UCH-1 (cell line): ENCODE measurements around a stretch of chr22.

GRCh38 chr22:45546897-45547484 lies 44.3 kb downstream of the FBLN1 start:
- RRBS, result 97% methylated on average over 5 of the region's 19 CpGs

GRCh38 chr22:45555035-45555527 lies 52.4 kb downstream of the FBLN1 start:
- RRBS, result no CpG with 5 or more reads among the region's 14 CpGs

GRCh38 chr22:45588122-45588497 lies 83.5 kb upstream of the ATXN10 start:
- RRBS, result no CpG with 5 or more reads among the region's 6 CpGs

DNA sequence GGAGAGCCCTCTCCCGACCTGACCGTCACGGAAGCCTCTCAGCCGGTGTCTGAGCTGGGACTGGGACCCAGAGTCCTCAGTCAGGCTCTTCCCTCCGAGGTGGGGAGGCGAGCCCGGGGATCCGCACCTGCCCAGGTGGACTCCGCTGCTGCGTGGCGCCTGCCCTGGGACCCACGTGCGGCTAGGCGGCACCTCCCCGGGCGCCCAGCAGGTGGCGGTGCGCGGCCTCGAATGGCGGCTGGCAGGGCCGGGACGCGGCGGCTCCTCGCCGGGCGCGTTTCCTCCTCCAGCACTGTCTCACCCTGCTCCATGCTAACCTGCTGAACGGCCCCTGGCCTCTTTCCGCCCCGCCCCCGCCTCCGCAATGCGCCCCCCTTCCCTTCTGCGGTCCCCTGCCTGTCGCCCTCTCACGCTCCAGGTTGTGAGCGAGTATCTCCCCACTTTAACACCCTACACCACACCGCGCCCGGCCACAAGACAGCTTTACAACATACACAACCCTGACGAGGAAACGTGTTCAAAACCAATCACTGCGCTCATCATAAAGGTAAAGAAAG lies 26.0 kb upstream of the ATXN10 start:
- RRBS, result 3% methylated on average over 20 of the region's 45 CpGs

GRCh38 chr22:45790703-45791041 lies 119.0 kb downstream of the ATXN10 start:
- RRBS, result no CpG with 5 or more reads among the region's 3 CpGs

GRCh38 chr22:45863943-45864695 lies 112.8 kb downstream of the WNT7B start:
- RRBS, result 10% methylated on average over 3 of the region's 16 CpGs

DNA sequence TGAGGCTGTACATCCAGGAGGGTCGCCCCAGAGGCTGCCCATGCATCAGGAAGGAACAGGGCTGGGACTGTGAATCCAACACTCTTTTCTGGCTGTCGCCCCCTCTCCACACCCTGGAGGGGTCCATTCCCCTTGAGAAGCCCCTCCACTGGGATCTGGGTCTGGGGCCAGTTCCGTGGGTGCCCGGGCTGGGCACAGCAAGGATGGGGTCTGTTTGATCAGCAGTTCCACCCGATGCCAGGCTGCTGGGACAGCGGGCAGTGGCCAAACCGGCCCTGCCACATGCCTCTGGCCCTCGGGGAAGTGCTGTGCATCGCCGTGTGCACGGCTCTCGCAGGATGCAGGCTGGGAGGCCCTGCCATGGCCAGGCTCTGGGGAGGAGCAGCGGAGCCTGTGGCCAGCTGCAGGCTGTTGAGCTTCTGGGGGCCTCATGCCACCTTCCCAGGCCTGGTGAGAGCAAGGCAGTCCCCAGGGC lies 57.5 kb downstream of the WNT7B start:
- RRBS, result 50% methylated on average over 3 of the region's 13 CpGs

GRCh38 chr22:45955093-45955489 lies 21.9 kb downstream of the WNT7B start:
- RRBS, result no CpG with 5 or more reads among the region's 13 CpGs

DNA sequence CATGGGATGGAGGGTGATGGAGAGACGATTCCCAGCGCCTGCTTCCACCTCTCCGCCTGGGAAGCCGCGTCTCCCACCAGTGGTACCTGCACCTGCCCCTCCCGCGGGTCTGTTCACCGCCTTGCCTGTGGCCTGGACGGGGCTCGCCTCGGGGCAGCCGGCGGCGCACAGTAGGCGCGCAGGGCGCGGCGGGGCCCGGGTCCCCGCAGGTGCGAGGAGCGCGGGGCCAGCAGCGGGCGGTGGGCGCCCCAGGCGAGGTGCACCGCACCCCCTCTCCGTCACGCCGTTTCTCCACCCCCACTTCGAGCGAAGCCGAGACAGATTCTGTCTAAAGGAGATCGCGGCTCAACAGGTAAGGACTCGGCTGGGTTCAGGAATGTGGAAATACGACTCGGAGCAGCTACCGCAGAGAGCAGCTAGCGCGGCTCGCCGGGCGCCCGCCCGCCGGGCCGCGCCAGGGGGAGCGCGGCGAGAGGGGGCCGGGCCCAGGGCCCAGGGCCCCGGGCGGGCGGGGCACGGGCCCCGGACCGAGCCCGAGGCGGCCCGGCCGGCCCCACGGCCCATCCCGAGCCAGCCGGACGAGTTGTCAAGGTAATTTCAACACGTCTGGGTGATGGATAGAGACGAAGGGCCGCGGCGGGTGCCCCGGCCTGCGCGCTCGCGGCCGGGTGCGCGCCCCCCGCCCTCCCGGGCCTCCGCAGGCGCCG lies 1.2 kb downstream of the WNT7B start:
- RRBS, result 5% methylated on average over 24 of the region's 87 CpGs

DNA sequence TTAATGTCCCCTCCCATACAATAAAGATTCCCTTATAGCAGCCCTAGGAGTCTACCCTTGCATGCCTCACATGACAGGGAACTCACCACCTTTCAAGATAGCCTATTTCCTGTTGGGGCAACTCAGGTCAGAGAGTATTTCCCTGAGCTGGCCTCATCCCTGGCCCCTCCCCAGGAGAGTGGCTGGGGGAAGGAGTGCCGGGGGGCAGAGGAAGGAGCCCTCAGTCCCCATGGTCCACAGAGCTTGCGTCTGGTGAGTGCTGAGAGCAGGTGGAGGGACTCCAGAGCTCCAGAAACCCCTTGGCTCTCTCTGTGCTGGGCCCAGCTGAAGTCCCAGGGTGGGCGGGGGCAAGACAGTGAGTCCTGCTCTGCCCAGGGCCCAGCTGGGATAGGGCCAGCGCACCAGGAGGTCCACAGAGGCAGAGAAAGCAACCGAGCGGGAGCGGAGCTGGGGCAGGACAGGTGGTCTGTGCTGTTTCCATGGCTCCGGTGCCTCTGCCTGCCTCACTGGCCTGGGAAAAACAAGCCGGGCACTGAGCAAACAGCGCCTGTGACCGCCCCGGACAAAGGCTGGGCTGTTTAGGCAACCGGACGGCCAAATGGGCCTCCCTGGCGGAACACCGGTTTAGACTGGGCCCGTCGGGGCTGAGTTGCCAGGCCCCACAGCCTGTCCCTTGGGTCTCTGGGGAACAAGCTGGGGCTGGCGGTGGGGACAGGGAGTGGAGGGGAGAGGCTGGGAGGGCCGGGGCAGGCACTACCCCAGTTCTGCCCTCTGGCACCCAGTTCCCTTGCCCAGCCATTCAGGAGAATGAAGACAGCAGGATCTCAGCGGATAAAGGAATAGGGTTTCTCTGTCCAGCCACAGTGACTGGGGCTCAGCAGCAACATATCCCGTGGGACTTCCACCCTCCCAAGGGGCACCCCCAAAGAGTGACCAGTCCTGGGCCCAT lies 34.1 kb upstream of the WNT7B start:
- RRBS, result 100% methylated on average over 1 of the region's 22 CpGs

GRCh38 chr22:46062696-46063863 lies 86.1 kb upstream of the WNT7B start:
- RRBS, result 70% methylated on average over 2 of the region's 23 CpGs

GRCh38 chr22:46066655-46067421 lies 83.5 kb upstream of the PPARA start:
- RRBS, result no CpG with 5 or more reads among the region's 20 CpGs

GRCh38 chr22:46076615-46077463 lies 73.5 kb upstream of the PPARA start:
- RRBS, result 7% methylated on average over 4 of the region's 28 CpGs

- RRBS, result 18% methylated on average over 13 of the region's 36 CpGs
Observed at GRCh38 chr22:46088395-46089533, 61.6 kb upstream of the PPARA start.

DNA sequence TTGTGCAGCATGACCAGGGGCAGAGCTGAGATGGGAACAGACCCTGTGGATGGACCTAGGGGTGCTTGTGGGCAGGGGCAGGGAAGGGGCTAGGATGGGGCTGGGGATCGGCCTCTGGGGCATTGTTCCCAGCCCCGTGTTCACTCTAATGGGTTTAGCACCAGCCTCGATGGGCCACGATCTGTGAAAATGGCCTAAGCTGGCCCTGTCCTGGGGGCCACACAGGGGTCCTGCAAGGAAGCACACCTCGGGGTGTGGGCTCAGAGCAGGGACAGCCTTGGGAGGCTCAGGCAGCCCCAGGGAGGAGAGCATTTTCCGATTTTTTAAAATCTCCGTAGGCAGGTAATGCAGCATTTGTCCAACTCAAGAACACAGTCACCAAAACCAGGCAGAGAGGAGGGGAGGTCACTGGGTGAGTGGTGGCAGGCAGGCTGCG lies 56.0 kb upstream of the PPARA start:
- RRBS, result no CpG with 5 or more reads among the region's 8 CpGs

- RRBS, result 63% methylated on average over 6 of the region's 29 CpGs
Observed at GRCh38 chr22:46099005-46099864, 51.1 kb upstream of the PPARA start.

DNA sequence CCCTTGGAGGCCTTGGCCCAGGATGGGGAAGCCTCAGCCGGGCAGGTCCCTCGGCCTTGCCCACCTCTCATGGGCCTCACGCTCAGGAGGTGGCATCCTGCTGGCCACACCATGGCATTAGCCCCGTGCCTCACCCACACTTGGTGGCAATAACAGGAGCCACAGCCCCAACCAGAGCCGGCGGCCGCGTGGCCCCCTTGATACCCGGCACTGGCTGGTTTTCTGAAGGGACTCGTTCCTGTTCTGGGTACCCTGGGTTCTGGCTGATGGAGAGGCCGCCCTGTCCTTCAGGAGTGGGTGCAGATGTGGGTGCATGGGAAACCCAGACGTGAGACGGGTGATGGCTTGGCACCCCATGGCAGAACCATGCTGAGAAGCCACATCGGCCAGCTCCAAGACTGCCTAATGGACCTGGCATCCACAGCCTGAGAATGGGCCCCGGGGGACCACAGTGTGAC lies 49.8 kb upstream of the PPARA start:
- RRBS, result 94% methylated on average over 1 of the region's 15 CpGs

GRCh38 chr22:46108466-46108968 lies 41.8 kb upstream of the PPARA start:
- RRBS, result 43% methylated on average over 3 of the region's 15 CpGs

- RRBS, result 36% methylated on average over 1 of the region's 12 CpGs
Observed at GRCh38 chr22:46171948-46172562, 21.7 kb downstream of the PPARA start.

GRCh38 chr22:46172867-46173463 lies 22.6 kb downstream of the PPARA start:
- RRBS, result no CpG with 5 or more reads among the region's 5 CpGs